Metanephros (tissue), 2 donors: ENCODE measurements around the gene PSAPL1.

DNA sequence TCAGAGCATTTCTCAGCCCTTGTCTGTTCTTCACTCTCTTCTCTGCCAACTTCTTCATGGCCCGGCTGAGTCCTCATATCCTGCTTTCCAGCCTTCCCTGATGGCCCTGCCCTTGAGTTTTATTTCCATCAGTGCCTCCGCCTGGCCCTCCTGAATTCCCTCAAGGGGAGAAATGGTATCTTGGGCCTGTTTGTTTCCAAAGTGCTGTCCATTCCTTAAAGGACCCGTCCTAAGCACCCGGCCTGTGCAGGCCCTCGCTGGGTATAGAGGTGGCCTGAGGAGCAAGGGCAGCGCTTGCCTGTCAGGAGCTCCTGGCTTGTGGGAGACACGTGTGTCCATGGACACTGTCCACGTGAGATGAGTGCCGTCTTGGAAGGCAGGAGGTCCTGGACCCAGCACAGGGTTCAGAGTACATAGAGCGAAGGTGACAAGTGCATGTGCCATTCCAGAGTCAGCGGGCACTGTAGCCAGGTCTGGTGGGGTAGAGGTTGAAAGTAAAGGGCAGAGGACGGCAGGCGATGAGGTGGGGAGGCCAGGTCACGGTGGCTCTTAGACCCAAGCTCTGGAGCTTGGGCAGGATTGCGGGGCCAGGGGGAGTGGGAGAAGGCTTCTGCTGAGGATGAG lies 28.1 kb downstream of the CCDC96 start:
- RAMPAGE, long total RNA: no peak

DNA sequence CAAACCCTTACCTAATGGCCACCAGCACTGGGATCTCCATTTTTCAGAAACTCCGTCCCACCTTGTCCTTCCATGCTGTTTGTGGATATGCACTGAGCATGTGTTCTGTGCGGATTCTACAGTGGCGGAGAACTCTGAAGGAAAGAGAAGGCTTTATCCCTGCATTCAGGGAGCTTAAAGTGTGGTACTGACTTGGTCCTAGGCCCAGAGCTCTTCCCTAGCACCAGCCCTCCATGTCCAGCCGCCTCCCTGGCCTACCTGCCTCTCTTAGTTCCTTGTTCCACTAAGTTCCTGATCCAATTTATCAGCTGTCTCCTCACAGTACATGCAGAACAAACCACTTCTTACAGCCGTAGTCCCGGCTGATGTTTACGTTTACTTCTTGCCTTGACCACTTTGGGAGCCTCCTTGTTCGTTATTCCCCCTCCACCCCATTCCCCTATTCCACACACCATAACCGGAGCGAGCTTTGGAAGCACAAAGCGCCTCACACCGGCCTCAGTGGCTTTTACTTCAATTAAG lies 1.9 kb downstream of the TADA2B start:
- RAMPAGE, long total RNA: no peak

DNA sequence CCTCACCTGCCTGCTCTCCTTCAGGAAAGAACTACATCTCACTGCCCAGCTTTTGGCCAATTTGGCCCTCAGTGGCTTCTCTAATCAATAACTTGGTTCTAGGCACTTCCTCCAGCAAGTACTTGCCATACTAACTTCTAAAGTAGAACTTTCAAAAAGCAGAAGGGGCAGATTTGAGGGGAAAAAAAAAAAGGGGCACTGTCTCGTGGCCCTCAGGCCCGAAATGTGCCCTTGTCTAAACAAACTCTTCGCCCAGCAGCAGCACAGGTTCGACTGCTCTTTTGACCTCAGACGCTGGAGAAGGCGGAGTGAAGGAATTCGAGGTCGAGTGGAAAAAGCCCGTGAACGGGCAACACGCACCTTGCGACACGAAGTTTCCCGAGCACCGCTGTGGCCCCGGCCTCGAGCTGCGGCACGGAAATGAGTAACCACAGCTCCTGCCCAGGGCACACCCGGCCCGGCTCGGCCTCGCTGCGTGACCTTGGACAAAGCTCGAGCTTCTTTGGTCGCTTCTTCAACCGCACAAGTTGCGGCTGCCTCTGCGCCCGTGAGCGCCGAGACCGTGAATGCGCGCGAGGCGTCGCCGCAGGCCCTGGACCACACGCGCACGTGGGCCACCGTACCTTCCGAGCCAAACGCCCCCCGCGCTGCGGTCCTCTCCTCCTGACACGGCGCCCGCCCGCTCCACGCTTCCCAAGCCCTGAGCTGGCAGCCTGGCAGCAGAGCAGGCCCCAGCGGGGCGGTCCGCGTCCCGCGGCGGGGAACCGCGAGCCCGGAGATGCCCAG lies 591 bp downstream of the GRPEL1 start:
- RAMPAGE, long total RNA: no peak

DNA sequence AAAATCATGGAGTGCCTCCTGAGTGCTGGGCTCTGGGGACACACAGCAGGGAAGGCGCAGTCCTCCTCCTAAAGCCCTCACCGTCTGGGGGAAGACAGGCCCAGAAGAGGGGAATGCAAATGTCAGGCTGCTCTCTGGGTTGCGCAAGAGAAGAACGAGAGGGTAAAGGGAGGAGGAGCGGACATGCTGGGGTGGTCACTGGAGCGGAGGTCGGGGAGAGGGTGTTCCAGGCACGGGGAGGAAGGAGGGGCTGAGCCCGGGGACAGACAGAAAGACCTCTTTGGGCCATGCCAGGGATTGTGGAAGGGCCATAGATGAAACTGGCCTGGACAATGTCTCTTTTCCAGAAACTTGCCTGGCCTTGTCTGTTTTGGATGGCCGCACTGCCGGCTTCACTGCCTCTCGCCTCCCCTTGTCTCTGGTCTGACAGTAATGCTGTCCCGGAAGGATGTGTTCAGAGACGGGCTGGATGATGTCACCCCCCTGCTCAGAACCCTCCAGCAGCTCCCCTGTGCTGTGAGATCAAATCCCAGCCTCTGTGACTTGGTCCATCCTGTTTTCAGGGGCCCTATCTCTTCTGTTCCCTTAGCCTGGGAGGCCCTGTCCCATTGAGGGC lies 121.1 kb downstream of the SORCS2 start:
- RAMPAGE, long total RNA: no peak

GRCh38 chr4:7434754-7435139 lies at the start of gene PSAPL1:
PSAPL1 (minus strand) TSS chr4:7434930.
- RAMPAGE, long total RNA: no peak

GRCh38 chr4:7596521-7596888 lies 161.8 kb upstream of the PSAPL1 start:
- RAMPAGE, long total RNA: no peak

- RAMPAGE, long total RNA: no peak
Measured at GRCh38 chr4:7746769-7747448, 192.8 kb downstream of the AFAP1 start.

DNA sequence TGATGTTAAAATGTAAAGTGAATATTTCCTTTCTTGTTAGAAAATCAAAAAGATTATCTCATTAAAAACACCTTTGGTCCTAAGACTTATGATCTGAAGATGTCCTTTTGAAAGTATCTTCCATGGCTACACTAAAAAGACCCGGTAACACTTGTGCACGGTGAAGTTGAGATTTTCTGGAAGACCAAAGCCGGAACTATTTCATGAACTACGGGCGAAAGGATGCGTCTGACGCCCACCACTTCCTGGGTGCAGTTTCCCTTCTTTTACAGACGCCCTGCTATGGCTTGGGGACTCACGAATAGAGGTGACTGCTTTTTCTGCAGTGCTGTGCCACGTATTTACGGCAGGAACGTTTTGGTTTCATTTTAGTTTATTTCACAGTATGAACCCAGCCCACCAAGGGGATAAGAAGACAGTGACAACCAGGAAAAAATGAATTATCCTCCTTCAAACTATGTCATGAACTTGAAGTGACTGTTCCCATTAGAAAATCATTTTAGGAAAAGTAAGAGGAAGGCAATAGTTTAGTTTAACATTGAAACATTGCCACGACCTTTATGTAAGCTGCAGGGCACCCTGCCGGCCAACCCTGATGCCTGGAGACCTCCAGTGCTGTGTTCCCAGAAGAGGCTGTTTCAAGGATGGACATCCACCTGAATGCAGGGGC lies 180.4 kb downstream of the AFAP1 start:
- RAMPAGE, long total RNA: no peak

- RAMPAGE, long total RNA: no peak
Measured at GRCh38 chr4:7967916-7968397, 28.3 kb upstream of the AFAP1 start.

- RAMPAGE, long total RNA: no peak
Measured at GRCh38 chr4:8019592-8020525, 80.2 kb upstream of the AFAP1 start.

DNA sequence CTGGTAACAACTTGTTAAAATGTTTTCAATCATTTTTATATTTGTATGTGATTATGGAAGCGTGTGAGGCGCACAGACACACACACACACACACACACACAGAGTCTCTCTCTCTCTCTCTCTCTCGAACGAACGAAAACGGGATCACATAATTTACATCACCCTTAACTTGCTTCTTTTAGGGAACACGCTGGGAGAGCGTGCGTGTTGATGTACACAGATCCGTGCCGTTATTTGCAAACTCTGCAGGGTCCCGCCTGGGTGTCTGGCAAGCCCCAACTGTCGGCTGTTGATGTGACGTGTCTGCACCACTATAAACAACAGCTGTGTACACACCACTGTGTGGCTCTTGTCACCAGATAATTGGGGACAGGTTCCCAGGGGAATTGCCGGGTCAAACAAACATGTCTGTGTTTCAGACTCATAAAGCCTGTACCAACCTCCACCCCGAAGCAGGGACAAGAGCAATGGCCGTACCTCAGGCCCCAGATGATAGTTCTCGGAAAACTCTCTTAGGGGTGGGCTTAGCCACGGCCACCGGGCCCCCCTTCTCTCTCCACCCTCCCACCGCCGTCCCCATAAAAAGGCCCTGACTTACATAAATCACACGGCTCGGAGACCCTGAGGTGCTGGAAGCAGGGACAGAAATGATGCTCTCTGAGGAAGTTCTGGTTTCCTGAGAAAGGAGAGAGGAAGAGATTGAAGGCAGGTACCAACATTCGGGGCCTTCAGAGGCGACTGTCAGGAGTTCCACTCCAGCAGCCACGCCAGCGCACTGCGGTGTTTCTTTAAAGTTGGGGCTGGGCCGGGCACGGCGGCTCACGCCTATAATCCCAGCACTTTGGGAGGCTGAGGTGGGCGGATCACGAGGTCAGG lies 105.1 kb upstream of the AFAP1 start:
- RAMPAGE, long total RNA: no peak

- RAMPAGE, long total RNA: no peak
Measured at GRCh38 chr4:8050354-8051103, 108.1 kb downstream of the ABLIM2 start.

DNA sequence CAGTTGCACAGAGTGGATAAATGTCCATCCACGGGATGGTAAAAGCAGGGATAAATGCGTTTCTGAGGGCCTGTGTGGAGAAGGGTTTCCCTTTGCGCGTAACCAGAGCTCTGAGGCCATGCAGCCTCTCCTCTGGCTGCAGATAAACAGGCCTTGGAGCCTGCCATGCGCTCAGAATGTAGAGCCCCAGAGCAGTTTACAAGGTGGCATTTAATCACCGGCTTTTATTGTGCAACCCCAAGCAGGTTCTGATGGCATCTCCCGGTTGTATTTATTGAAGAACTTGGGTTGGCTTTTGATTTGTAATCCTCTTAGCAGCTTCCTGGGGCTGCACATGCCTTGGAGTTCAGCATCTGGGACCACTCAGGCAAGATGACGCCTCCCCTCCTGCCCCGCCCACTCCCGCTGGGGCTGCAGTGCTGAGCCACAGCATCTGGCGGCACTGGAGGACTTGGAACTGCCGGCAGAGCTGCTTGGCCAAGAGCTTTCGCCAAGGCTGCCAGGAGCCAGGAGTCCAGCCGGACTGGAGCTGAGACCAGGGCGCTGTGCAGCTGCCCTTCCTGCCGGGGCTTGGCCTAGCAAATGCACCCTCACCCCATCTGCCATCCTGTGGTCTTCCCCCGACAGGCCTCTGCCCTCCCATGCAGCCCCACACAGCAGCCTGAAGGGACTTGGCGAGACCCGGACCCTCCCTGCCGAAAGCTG lies 5.2 kb downstream of the HTRA3 start:
- RAMPAGE, long total RNA: no peak

- RAMPAGE, long total RNA: no peak
Measured at GRCh38 chr4:8276441-8276931, 6.9 kb downstream of the HTRA3 start.

- RAMPAGE, long total RNA: no peak
Measured at GRCh38 chr4:8319647-8319933, 50.0 kb downstream of the HTRA3 start.

- RAMPAGE, long total RNA: no peak
Measured at GRCh38 chr4:8402112-8402466, 38.4 kb downstream of the ACOX3 start.

DNA sequence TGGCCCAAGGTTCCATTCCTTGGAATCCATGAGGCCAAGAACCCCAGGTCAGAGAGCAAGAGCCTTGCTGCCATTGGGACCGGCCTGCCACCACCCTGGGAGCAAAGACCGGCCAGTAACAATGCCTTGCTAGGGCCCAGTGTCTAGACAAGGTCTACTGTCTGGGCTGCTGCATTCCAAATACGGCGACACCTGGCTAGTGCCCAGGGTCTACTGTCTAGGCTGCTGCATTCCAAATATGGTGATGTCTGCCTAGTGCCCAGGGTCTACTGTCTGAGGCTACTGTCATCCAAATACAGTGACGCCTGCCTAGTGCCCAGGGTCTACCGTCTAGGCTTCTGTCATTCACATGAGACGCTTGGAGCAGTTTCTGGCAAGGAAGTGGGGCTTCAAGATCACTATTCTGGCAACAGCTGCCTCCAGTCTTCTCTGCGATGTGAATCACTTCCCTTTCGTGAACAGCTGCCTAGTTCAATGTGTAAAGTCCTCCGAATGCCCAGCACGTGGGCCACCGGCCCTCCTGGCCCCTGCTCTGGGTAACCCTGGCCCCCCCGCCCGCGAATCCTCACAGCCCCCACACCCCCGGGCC lies 12.8 kb downstream of the ACOX3 start:
- RAMPAGE, long total RNA: no peak

- RAMPAGE, long total RNA: no peak
Measured at GRCh38 chr4:8428240-8429161, 12.0 kb downstream of the ACOX3 start.

DNA sequence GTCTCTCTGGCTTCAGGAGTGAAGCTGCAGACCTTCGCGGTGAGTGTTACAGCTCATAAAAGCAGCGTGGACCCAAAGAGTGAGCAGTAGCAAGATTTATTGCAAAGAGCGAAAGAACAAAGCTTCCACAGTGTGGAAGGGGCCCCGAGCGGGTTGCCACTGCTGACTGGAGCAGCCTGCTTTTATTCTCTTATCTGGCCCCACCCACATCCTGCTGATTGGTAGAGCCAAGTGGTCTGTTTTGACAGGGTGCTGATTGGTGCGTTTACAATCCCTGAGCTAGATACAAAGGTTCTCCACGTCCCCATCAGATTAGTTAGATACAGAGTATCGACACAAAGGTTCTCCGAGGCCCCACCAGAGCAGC lies 50.0 kb downstream of the TRMT44 start:
- RAMPAGE, long total RNA: no peak

GRCh38 chr4:8525459-8525846 lies 54.7 kb upstream of the GPR78 start:
- RAMPAGE, long total RNA: no peak